Epidermal melanocyte (primary cell): Measurements from ENCODE around the genes ART1 and RHOG.

DNA sequence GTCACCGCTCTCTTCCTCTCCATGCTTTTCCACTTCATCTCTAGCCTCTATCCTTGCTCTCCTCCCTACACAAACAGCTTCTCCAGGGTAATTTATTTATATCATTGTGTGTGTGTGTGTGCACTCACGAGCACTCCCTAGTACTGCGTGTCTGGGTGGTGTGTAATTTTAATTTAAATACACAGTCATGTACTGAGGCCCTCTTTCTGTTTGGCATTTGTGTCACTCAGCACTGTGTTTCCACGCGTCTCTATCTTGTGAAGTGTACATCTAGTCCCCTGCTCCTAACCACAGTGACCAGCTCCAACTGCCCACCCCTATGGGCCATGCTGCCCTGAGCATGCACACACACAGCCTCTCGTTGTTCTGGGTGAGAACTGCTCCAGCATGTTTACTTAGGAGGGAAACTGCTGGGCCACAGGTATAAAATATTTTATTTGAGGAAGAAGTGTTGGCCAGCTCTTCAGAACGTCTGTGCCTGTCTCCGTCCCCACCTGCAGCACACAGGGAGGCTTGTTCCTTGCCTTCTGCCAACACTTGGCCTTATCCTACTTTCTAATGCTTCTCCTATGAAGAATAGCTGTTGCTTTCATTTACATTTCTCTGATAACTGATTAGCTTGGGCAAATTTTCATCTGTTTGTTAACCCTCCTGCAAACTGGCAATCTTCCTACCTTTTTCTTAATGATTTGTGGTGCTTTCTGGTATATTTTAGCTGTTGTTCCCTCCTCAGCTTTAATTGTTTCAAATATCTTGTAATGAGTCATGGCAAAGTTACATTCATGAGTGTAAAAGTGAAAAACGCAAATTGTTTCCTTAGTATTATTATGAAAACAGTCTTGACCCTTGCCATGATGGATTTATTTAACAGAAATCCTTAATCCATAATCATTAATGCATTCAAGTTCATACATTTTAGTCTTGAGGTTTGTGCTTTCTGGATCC is 190.1 kb downstream of the CDKN1C start:
- RRBS, result no CpG with 5 or more reads among the region's 9 CpGs

- RRBS, result 12% methylated on average over 15 of the region's 43 CpGs
These were observed 184.6 kb downstream of the CDKN1C start for GRCh38 chr11:2700562-2701704.

DNA sequence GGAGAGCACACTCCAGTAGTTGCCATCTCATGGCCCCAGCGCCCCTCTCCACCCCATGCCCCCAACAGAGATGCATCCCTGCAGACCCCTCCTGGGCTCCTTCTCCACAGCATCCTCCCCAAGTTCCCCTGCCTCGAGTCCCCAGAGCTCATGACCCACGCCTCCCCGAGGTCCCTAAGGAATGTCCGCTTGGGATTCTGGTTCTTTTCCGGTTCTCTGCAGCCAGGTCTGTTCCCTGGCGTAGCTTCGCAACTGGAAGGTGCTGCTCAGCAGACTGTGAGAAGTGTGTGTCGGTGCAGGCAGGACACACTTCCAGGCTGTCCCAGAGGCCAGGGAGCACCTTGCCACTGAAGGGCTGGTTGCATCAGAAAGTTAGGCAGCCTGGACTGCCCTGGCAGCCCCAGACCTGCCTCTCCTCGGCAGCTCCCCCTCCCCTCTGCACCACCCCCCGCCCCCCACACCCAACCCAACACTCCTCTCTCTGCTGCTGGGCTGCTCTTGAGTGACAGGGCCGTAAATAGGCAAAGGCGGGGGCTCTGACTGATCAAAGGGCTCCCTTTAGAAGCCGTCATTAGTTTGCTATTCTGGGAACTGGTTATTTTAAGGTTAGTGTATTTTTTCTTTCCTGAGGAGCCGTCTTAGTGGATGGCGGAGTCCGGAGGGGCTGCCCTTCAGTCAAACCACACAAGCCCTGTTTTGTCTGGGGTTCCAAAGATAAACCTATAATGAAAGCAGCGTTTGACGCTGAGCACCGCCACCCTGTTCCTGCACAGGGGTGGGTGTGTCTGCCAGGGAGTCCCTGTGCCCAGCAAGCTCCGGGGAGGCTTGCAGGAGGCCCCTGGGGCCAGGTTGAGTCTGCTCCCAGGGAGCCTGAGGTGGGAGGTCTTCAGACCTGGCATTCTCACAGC is 97.2 kb downstream of the CDKN1C start:
- RRBS, result no CpG with 5 or more reads among the region's 21 CpGs

DNA sequence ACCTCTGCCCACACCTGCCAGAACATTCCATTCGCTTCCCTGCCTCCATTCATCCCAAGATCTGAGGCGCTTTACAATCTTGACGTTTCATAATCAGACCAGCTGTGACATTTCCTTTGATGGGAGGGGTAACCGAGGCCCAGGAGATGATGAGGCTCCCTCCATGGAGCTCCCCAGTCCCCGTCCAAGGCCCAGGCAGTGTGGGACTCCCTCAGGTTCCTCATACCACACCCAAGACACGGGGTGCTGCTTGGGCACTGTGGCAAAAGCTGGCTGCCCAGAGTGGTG is 9.8 kb downstream of the SLC22A18 start:
- RRBS, result no CpG with 5 or more reads among the region's 6 CpGs

- RRBS, result no CpG with 5 or more reads among the region's 16 CpGs
These were observed 14.5 kb upstream of the PHLDA2 start for GRCh38 chr11:2943534-2944370.

DNA sequence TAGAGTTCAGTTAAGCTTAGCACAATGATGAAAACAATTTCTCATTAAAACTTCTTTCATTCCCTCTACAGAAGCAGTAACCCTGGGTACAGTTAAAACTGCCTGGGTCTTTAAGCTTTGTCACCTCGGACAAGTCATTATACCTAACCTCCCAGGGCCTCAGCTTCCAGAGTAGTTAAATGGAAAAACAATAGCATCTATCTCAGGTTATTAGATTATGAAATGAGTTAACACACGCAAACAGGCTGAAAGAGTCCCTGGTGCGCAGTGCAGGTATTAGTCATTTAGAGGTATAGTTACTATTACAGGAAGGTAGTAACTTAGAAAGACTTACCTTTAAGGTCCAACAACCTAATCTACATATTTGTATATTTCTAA is 1.6 kb downstream of the NAP1L4 start:
- RRBS, result no CpG with 5 or more reads among the region's 3 CpGs

DNA sequence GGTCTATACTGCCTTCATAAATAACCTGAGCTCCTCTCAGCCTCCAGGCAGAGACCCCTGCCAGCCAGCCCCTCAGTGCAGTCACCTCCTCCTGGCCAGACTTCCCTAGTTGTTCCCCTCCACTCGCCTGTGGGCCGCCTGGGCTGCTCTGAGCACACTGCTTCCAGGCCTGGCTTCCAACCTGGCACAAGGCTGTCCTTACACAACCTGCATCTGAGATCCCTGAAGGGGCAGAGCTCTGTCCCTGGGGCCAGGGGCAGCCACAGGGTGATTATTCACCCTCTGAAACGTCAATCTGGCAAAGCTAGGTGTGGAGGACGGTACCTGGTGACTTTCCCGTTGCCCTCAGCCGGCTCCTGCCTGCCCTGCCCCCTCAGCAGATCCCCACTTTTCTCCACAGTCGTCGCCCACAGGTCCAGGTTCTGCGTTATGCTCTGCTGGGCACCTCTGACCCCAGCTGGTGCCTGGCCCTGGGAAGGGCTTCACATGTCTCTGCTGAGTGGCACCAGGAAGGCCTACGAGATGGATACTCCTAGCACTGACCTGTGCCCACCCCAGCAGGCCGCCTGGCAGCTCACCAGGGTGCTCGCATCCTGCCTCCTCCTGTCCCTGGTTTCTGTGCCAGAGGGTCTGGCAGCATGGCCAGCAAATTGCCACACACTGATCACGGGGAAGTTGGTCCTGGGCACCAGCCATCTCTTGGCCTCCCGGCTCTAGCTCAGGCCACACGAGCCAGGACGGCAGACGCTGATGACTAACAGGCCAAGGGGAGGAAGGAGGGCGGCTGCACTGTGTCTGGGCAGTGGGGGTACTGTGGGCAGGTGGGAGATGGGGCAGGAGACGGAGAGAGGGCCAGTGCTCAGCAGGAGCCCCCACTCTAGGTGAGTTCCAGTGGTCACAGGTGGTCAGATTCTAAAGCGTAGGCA is 13.9 kb downstream of the CARS1 start:
- RRBS, result no CpG with 5 or more reads among the region's 20 CpGs

DNA sequence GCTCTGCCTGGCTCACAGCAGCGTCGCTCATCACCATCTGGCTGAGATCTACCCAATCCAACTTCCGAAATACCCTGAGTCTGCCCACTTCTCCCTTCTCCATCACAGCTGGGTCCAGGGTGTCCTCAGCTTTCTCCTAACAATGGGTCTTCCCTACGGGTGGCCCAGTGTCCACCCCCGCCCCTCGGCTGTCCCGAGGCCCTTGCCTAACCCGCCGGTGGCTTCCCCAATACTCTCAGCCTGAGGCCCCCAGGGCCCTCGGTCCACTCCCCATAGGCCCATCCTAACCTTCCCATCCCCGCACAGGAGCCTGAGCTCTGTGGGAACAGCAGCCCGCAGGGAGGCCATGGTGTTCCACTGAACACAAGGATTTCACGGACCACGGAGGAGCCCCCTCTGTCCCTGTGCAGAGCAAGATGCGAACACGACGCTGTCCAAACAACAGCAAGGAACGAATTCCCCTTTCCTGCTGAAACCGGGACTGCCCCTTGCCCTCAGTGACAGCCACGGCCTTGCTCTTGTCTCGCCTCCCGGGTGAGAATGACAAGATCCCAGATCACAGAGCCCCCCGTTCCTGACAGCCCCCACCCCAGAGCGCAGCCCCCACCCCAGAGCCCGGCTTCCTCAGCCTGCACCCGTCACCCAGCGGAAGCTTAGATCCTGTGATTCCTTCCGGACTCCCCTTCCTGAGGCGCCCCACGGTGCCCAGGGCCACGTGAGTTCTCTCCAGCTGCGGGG is 48.8 kb upstream of the CARS1 start:
- RRBS, result 91% methylated on average over 9 of the region's 32 CpGs

GRCh38 chr11:3123373-3123921 is 41.7 kb downstream of the OSBPL5 start:
- RRBS, result no CpG with 5 or more reads among the region's 22 CpGs

- RRBS, result 8% methylated on average over 4 of the region's 14 CpGs
These were observed 11.7 kb downstream of the OSBPL5 start for GRCh38 chr11:3153265-3153886.

- RRBS, result no CpG with 5 or more reads among the region's 44 CpGs
These were observed 8.7 kb downstream of the OSBPL5 start for GRCh38 chr11:3155994-3157161.

- RRBS, result 40% methylated on average over 5 of the region's 39 CpGs
These were observed 4.2 kb upstream of the OSBPL5 start for GRCh38 chr11:3169003-3170116.

- RRBS, result no CpG with 5 or more reads among the region's 11 CpGs
These were observed 24.2 kb upstream of the OSBPL5 start for GRCh38 chr11:3189299-3189756.

DNA sequence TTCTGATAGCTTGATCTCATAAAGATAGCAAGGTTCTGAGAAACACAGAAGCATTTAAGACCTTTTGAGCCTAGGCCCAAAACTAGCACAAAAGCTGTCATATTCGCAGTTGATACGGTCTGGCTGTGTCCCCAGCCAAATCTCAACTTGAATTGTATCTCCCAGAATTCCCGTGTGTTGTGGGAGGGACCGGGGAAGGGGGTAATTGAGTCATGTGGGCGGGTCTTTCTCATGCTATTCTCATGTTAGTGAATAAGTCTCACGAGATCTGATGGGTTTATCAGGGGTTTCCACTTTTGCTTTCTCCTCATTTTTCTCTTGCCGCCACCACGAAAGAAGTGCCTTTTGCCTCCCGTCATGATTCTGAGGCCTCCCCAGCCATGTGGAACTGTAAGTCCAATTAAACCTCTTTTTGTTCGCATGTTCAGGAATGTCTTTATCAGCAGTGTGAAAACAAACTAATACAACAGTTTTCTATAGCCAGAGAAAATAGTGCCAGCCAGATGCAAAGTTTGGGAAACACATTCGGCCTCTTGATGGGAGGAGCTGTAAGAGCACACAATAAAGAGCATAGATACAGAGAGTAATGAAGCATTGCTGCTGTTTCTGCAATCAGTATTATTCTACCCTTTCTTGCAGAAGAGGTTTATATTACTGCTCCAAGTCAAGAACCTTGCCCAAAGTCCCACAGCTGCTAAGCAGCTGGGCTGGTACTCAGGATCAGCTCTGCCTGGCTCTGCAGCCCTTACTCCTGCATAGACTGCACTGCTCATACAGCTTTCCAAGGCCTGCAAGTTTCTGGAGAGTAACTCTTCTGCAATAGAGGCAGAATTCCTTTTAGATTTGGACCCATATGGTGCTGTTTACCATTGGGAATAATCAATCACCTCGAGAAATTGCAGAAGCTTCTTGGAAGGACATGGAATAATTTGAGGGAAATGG is 2.0 kb upstream of the ZNF195 start:
- RRBS, result no CpG with 5 or more reads among the region's 12 CpGs

DNA sequence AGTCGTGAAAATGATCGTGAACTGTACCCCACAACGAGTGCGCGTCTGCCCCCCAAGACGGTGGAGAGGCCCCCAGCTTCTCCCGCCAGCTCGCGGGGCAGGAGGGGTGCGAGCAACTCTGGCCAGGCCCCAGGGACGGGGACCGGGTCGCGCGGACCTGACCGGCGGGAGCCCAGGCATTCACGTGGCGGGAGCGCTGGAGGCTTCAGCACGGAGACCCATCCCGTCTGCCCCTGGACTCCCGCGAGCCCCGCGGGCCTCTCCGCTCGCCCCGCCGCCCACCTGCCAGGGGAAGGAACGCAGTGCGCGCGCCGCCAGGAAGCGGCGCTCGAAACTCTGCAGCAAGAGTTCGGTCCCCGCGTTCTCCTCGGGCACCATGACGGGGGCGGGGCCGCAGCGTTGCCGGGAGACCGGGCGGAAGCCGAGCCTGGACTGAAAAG is 43.2 kb upstream of the ZNF195 start:
- RRBS, result no CpG with 5 or more reads among the region's 50 CpGs

DNA sequence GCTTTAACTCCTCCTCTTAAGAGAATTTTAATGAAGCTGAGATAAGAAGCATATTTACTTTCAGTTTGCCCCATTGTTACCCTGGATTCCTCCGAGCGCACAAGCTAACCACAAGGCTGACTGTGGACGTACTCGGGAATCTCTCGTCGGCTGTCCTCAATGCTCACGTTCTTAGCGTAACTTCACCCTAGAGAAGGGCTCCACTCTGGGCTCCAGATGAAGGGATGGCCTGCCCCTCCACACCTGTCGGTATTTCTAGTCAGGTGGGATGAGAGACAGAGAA is 76.7 kb upstream of the ZNF195 start:
- RRBS, result no CpG with 5 or more reads among the region's 9 CpGs

GRCh38 chr11:3644157-3645193 is at the start of gene ART1:
ART1 (plus strand) TSS chr11:3645128.
- RRBS, result no CpG with 5 or more reads among the region's 18 CpGs

- RRBS, result 4% methylated on average over 20 of the region's 87 CpGs
These were observed at the start of gene RHOG for GRCh38 chr11:3840129-3841405. RHOG (minus strand) TSS chr11:3840959.

- RRBS, result no CpG with 5 or more reads among the region's 3 CpGs
These were observed 50.1 kb downstream of the STIM1 start for GRCh38 chr11:3905412-3906162.

DNA sequence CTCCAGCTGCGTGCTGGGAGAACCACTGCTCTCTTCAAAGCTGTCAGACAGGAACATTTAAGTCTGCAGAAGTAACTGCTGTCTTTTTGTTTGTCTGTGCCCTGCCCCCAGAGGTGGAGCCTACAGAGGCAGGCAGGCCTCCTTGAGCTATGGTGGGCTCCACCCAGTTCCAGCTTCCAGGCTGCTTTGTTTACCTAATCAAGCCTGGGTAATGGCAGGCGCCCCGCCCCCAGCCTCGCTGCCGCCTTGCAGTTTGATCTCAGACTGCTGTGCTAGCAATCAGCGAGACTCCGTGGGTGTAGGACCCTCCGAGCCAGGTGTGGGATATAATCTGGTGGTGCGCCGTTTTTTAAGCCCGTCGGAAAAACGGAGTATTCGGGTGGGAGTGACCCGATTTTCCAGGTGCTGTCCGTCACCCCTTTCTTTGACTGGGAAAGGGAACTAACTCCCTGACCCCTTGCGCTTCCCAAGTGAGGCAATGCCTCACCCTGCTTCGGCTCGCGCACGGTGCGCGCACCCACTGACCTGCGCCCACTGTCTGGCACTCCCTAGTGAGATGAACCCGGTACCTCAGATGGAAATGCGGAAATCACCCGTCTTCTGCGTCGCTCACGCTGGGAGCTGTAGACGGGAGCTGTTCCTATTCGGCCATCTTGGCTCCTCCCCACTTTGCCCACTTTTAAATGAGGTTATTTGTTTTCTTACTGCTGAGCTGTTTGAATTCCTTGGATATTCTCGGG is 81.2 kb downstream of the RRM1 start:
- RRBS, result no CpG with 5 or more reads among the region's 33 CpGs